ENCODE measurements around a stretch of chr6.

- PRO-cap = no peak
Measured at GRCh38 chr6:167762239-167762753, 64.4 kb upstream of the AFDN start.

- PRO-cap = no peak
Measured at GRCh38 chr6:167805640-167806694, 20.7 kb upstream of the AFDN start.

- PRO-cap = no peak
Measured at GRCh38 chr6:167889113-167889453, 62.4 kb downstream of the AFDN start.

DNA sequence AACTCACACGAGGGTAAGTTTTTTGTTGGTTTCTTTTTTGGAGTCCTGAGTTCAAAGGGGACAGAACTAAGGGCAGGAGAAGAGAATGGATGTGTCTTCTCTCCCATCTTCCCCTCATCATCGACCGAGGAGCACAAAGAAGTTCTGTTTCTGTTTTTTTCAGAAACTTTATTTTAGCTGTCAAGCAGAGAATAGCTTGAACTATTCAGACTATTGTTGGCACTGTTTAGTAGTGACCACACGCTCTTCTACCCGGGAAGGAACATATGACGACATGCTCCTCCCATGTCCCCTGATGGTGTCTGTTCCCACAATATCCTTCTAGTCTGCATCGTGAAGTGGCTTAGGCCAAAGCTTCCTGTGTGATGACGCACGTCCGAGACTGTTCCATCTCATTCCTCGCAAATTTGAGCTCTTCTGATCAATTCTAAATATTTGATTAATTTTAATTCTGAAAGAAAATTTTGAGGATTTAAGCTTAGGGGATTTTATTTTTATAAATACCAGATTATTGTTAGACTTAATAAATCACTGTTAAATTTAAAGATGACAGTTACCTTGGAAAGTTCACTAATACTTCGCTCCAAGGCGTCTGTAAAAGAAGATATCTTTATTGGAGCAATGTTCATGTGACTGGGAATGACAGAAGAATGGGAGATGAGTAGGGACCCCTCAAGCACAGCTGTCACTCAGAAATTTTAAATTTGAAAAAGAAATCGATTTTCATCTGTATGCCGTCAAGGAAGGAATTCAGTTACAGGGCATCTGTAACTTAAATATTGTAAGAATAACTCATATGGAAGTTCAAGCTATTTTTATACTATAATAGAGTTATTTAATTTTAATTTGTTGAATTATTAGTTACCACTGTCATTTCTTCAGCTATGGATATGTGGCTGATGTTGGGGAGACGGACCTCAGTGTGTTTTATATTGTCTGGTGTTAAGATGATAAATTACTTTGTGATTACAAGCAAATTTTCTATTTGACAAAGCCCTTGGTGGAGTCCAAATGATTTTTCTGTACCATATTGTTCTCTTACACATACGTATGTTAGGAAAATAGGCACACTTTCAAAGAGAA is 27.0 kb upstream of the KIF25 start:
- PRO-cap = no peak

GRCh38 chr6:168060257-168060962 is 18.6 kb downstream of the FRMD1 start:
- PRO-cap = no peak

GRCh38 chr6:168116942-168117287 is 37.9 kb upstream of the FRMD1 start:
- PRO-cap = no peak

GRCh38 chr6:168132544-168133113 is 53.6 kb upstream of the FRMD1 start:
- PRO-cap = unidirectional peak, plus-strand start at chr6:168132928

DNA sequence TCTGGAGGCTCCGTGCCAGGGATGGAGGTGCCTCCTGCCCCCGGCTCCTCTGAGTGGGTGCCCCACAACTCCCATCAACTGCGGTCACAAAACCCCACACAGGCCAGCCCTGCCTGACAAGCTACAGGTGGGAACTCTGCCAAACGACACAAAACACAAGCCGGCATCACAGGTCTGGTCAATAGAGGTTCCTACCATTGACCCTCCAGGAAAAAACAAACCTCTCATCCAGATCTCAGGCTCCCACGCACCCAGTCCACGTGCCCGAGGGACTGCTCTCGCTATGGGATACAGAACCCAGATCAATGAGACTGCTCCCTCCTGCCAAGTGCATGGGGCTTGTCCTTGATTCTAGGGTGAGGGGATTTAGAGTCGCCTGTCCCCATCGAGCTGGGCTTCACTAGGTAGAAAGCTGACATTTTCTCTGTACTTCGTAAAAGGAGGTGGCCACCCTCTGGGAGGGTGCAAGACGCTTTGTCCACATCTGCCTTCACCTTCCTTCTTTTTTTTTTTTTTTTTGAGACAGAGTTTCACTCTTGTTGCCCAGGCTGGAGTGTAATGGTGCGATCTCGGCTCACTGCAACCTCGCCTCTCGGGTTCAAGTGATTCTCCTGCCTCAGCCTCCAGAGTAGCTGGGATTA is 48.7 kb downstream of the DACT2 start:
- PRO-cap = no peak

- PRO-cap = no peak
Measured at GRCh38 chr6:168370308-168370956, 50.9 kb upstream of the DACT2 start.

DNA sequence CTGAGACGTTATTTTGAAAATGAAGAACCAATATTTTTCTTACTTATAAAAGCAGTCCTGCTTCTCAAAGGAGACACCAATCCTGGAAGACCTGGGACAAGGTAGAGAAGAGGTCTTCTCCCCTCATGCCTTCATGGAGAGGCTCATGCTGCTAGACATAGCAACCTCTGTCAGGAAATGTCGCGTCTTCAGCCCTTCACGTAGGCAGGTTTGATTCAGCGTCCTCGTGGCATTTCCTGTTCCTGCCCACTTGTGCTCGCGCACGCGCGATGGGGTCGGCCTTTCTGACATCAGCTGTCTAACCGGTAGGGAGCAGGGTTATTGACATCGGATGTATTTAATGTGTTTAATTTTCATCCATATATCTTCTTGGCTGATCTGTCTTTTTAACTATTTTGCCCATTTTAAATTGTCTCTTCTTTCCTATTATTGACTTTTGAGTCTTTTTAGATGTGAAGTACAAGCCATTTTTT is 292.4 kb downstream of the THBS2 start:
- PRO-cap = no peak

DNA sequence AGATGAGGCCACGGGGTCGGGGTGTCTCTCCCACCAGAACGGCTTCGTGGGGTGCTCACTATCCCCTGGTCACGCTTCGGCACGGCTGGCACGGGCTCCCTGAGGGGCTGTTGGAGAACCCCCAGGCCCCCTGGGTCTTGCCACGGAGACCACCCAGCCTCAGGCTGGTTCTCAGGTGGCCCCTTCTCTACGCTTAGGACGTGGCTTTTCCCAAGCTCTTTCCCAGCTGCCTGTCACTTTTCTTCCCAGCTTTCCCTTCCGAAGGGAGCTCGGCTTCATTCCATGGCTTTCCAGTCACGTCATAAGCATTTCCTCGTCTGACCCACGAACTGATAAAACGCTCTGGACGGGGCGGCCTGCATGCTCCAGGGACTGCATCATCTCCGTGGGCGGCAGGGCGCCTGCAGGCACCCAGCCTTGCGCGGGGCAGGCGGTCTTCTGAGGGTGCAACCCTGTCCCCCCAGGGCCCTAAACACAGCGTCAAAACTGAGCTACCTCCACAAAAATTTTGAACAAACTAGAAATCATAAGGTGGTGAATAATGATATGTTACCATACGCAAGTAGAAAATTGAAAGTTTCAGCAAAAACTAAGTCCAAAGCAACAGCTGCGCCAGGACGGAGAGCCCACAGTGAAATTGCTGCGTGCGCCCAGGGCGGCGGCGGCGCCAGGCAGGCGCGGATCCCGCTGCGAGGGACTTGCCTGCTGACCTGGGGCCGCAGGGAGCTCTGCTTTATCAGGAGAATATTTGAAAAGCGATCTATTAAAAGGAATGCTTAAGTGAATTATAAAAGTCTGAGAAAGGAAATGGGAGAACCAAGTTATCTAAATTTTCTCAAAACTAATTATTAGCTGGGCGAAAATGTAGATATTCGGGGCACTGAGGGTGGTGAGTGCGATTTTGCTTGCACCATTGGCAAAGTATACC is 85.6 kb downstream of the THBS2 start:
- PRO-cap = bidirectional peak, plus-strand start at position 377 of the sequence, minus-strand start at position 232 of the sequence; unidirectional peak, plus-strand start at position 790 of the sequence

DNA sequence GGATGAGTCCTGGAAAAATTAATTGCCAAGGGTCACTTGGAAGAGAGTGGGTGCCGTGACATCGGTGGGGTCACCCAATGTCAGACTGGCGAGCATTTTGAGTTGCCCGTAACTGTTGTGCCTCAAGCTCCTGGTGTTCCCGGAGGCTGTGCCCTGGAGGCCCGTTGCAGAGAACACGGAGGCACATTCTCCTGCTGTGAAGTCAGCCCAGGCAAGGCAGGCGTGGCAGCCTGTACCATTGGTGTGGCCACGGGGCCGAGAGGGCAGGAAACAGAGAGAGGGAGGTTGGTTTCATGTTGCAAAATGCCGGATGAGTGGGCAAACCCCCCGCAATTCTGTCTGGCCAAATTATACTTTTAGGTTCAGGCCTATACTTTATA is 81.2 kb downstream of the THBS2 start:
- PRO-cap = no peak

DNA sequence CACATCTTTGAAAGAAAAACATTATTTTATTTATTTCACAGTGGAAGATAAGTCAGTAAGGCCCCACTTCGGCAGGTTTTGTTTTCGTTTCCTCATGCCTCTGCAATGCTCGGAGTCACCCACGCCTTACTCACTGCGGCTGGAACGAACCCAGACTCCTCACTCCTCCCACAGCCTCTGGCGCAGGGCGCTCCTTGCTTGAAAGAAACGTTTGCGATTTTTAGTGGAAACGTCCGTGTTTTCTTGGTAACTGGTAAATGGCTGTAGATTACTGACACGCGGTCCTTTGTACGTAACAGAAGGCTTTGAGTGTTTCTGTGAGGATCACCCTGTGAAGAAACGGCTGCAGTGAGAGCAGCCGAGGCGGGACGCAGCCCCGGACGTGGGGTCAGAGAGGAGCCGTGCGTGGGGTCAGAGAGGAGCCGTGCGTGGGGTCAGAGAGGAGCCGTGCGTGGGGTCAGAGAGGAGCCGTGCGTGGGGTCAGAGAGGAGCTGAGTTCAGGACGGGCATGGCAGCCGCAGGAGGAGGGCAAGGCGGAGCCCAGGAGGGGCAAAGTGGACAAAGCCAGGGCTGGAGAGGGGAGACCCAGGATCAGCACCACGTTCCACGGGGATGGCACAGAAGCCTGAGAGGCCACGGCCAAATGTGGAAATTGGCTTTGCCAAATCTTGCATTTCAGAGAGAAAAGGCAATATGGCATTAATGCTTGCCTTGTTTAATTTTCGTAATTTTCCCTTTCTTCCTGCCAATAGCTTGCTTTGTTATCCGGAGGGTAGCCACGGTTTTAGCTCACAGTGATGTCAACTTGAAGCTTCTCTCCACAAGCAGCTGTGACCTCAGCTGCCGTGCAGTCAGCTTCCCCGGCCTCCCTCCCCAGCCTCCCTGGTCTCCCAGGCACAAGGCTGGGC is 198.7 kb upstream of the THBS2 start:
- PRO-cap = bidirectional peak, plus-strand start at position 500 of the sequence, minus-strand start at position 350 of the sequence

DNA sequence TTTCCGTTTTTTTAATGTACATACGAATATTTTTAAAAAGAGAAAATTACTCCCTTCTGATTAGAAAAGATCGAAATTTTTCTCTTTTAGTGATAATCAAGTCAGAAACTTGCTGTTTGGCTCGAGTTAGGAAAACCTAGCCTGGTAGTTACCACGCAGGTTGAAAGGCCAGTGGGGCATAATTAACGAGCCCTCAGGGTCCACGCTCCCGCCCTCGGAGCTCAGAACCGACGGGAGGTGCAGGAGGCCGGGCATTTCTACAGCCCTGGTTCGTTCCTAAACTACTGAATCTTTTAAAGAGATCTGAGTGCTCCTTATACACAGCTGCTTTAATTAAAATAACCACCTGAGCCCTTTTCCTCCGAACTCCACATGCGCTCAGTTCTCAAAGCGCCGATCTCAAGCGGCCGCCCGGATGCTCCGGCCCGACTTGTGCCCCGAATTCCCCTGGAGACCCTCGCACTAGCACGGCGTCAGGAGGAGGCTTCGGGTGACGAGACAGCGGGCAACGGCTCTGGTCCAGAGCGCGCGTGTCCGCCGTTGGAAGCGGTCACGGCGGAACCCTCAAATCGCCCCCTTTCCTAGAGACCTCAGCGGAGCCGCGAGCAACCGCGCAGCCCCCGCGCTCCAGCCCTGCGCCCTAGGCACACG is 499 bp downstream of the WDR27 start:
- PRO-cap = unidirectional peak, plus-strand start at position 224 of the sequence

DNA sequence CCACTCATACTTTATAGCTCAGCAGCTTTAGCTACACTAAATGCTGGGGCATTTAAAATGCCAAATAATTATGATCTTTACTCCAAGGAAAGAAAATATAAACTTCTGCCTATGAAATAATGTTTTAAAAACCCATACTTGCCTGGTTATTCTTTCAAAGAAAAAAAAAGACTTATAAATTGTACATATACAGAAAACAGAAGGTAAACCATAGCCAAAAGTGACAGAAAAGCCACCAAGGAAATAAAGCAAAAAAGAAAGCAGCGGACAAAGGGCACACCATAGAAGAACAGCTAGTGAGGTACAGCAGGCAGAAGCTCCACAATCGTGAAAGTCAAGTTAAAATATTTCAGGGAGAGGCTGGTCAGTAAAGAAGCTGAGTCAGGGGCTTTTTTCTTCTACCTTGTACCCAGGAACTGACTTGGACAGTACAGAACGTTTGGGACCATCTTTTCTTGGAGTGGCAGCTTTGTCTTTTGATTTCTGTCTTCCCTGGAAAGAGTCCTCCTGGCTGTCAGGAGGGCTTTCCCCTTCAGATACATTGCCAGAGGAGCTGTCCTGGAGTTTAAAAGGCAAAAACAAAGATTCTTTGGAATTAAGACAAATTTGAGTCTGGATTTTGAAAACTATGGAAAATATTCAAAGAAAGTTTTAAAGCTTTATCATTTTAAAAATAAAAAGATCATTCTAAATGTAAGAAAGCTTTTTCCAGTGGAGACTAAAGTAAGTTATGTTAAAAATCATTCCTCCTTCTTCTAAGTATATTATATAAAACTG is 8.1 kb downstream of the C6orf120 start:
- PRO-cap = no peak

- PRO-cap = no peak
Measured at GRCh38 chr6:169810129-169811271, 59.1 kb downstream of the ERMARD start.

GRCh38 chr6:169932431-169932963 is 181.1 kb downstream of the ERMARD start:
- PRO-cap = no peak

GRCh38 chr6:169990045-169990477 is 238.6 kb downstream of the ERMARD start:
- PRO-cap = no peak

GRCh38 chr6:170153559-170153867 is 137.4 kb downstream of the DLL1 start:
- PRO-cap = no peak

DNA sequence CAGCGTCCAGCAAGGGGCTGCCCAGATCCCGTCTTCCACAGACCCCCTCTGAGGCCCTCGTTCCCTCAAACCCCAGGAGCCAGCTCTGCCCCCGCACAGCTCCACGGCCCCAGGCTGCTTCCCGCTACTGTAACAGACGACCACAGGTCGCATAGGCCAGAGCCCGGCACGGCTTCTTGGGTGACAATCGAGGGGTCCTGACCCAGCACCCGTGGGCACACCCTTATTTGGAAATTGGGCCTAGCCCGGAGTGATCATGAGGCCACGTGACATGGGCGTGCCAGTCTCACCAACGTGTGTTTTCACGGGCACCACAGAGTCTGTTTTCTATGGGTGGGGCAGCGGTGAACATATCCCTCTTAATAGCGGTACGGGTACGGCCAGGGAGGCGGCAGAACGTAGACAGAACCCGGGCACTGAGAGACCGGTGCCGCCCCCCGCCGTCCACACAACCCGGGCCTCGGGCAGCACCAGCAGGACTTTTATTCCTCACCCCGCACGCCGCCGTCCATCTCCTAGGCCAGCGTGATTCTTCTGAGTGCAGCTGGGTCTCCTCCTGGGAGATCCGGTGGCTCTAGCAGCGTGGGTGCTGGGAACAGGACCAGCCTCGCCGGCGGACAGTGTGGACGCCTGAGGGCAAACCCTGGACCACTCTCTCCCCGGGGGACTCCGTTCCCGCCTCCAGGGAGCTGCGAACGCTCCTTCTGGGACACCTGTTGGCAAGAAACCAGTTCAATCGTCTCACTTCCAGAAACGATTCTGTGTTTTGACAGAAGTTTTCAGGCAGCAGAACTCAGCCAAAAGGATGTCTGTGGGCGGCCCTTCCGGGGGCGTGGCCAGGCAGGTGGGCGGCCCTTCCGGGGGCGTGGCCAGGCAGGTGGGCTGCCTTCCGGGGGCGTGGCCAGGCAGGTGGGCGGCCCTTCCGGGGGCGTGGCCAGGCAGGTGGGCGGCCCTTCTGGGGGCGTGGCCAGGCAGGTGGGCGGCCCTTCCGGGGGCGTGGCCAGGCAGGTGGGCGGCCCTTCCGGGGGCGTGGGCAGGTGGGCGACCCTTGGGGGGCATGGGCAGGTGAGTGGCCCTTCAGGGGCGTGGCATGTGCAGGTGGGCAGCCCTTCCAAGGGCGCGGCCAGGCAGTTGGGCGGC is 130.9 kb downstream of the DLL1 start:
- PRO-cap = no peak

Data from right cardiac atrium (tissue), 1 donor.